Psoas muscle (tissue), 2 donors: ENCODE measurements around the genes AEN, HAPLN3, ABHD2 and RHCG.

DNA sequence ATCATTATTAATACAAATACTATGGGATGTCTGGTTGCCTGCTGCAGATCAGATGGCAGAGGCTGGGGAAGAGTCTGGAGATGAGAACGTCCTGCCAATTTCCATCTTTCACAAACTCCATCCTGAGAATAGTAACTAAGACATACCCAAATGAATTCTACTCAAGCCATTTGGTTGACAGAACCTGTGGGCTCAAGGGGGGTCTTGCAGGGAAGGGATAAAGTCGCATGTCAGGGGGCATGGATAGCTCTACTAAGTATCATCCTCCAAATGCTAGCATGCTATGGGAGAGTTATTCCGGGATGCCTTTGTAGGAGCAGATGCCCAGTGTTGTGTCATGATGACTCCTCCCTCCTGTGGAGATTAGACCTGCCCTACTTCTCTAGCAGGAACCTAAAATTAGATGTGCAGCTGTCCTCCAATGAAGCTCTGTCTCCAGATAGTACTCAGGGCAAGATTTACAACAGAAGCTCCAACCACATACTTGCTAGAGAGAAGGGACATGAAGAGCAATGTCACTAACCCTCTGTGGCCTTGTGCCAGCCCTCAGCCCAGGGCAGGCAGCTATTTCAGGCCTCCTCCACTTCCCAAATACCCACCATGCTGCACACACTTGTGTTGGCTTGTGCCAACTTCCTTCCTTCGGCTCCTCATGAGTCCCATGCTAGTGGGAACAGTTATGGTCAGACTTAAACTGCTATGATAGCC is 82.5 kb downstream of the AGBL1 start:
- PRO-cap, 2 experiments = no peak in any of the 2 experiments

- PRO-cap, 2 experiments = peak in 1 of 2 experiments; most common plus-strand start chr15:86164479 (in 1); most common minus-strand start chr15:86164334 (in 1)
Observed at GRCh38 chr15:86163823-86164781, 84.4 kb downstream of the AGBL1 start.

DNA sequence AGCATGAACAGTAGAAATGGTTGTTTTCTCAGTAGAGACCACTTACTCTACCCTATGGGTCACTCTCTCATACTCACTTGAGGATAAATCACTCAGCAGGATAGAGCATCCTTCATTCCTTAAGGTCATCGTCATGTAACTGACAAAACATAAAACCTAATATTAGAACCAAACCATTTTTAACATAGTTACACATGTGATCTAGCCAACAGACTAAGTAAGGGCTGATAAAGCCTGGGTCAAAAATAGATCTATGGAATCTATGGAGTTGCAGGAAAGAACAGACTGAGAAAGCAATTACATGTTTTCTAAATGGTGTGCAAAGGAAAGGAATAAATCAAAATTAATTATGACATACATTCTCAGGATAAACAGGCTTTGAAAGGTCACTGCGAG is 769.0 kb downstream of the NTRK3 start:
- PRO-cap, 2 experiments = no peak in any of the 2 experiments

DNA sequence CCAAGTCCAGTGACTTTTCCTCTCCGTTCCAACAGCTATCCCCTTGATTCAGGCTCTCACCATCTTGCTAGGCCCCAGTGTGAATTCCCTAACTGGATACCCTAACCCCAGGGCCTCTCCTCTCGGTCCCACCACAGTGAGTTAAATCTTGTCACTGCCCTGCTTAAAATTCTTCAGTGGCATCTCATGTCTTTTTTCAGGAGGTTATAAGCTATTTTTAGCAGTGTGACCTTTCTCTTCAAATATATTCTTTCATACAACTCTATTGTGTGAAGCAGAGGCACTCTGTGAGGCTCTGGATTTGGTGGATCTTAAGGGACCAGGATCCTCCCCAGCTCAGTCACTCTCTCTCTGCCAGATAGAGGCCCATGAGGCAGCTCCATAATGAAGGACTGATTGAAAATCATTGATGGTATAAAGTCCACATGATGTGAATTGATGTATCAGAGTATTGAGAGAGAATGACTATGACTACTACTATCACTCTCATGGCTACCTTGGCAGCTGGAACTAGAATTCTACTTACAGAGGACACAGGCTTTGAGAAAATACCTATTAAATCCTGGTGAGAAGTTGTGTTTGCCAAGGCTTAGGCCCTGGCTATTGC is 760.4 kb downstream of the NTRK3 start:
- PRO-cap, 2 experiments = no peak in any of the 2 experiments

- PRO-cap, 2 experiments = no peak in any of the 2 experiments
Observed at GRCh38 chr15:87510209-87510555, 746.4 kb downstream of the NTRK3 start.

GRCh38 chr15:87597399-87598152 is 659.0 kb downstream of the NTRK3 start:
- PRO-cap, 2 experiments = no peak in any of the 2 experiments

GRCh38 chr15:88621032-88621857 is at the start of gene AEN:
Gene AEN, plus strand, starts transcription at chr15:88621340.
- PRO-cap, 2 experiments = peak in 2 of 2 experiments; most common plus-strand start chr15:88621355 (in 2); most common minus-strand start chr15:88621640 (in 2)

DNA sequence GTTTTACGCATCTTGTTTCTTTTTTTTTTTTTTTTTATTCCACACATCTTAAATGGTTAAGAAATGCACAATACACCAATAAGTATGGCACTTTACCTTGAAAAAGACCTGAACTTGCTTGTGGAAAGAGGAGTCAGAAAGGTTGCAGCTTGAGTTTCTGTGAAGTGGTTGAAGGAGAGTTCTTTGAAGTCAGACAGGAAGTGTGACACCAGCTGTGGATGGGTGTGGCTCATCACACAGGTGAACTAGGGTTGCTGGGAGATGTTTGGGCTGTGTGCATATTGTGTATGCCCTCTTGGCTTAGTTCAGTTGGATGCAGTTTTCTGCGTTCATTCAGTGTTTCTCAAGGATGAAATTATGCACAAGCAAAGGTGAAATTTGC is 6.3 kb downstream of the AEN start:
- PRO-cap, 2 experiments = no peak in any of the 2 experiments

GRCh38 chr15:88648853-88649190 is 10.0 kb downstream of the ISG20 start:
- PRO-cap, 2 experiments = no peak in any of the 2 experiments

DNA sequence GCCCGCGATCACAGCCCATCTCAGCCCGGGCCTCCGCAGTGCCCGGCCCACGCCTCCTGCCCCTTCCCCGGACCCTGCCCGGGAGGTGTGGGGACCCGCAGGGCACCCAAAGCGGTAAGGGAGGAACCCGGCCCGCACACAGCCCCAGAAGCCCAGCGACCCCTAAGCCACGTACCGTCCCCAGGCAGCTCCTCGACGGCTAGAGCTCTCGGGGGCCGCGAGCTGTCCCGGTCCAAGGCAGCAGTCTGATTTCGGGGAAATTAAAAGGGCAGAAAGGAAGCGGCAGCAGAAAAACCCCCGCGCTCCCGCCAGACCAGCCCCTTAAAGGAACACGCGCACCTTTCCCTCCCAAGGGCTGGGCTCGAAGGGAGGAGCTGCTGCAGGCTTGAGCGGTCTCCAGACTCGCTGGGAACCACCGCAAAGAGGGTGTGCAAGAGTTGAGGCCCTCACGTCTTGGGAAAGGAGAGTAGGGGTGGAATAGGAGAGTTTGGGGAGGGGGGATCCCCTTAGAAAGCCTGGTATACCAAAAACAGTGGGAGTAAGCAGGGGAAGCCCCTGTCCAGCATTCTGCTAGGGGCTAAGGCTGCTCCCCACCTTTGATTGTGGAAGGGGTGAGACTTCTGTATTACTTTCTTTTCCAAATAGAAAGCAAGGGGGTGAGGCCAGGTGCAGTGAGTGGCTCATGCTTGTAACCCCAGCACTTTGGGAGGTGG is at the start of gene HAPLN3:
Gene HAPLN3, minus strand, starts transcription at position 261 of the 713 bp plus-strand sequence.
- PRO-cap, 2 experiments = peak in 1 of 2 experiments; most common minus-strand start position 247 of the sequence (in 1)

DNA sequence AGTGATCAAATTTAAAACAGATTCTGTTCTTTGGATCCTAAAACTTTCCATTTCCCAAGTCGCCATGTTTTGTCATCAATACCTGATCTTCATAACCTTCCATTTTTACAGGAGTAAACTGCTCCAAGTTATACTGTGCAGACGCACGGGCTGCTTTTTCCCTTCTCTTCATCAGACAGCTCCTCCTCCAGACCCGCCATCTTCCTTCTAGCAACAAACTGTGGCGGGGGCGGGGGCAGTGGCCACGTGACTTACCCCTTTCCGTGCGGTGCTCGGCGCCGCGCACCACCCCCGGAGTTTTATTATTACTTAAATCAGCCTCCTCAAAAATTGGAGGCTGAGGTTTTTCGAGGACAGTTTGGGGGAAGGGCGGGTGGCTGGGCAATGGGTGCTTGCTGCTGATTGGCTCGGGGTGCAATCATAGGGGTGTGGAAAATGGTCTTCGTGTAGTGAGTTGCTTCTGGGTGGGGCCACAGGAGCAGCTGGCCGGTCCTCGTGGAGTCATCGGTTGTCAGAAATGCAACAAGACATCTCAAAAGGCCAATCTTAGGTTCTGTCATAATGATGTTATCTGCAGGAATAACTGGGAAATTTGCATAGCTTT is 77.0 kb upstream of the MFGE8 start:
- PRO-cap, 2 experiments = no peak in any of the 2 experiments

DNA sequence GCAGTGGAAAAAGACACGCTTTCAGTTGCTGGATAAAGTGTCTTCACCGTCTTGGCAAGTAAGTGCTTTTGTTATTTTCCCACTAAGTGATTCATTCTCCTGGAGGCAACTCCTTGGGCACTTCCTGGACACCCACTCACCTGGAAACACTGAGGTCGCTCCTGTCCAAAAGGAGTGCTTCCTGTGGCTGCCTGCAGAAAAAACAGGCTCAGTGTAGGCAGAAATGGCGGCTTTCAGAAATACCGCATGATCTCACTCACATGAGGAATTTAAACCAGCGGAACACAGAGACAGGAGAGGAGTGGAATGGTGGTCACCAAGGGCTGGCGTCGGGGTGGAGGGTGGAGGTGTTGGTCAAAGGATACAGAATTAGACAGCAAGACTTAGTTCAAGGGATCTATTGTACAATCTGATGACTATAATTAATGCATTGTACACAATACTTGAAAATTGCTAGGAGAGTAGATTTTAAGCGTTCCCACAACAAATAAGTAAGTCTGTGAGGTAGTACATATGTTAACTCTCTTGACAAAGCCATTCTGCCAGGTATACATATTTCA is 71.4 kb upstream of the ABHD2 start:
- PRO-cap, 2 experiments = no peak in any of the 2 experiments

DNA sequence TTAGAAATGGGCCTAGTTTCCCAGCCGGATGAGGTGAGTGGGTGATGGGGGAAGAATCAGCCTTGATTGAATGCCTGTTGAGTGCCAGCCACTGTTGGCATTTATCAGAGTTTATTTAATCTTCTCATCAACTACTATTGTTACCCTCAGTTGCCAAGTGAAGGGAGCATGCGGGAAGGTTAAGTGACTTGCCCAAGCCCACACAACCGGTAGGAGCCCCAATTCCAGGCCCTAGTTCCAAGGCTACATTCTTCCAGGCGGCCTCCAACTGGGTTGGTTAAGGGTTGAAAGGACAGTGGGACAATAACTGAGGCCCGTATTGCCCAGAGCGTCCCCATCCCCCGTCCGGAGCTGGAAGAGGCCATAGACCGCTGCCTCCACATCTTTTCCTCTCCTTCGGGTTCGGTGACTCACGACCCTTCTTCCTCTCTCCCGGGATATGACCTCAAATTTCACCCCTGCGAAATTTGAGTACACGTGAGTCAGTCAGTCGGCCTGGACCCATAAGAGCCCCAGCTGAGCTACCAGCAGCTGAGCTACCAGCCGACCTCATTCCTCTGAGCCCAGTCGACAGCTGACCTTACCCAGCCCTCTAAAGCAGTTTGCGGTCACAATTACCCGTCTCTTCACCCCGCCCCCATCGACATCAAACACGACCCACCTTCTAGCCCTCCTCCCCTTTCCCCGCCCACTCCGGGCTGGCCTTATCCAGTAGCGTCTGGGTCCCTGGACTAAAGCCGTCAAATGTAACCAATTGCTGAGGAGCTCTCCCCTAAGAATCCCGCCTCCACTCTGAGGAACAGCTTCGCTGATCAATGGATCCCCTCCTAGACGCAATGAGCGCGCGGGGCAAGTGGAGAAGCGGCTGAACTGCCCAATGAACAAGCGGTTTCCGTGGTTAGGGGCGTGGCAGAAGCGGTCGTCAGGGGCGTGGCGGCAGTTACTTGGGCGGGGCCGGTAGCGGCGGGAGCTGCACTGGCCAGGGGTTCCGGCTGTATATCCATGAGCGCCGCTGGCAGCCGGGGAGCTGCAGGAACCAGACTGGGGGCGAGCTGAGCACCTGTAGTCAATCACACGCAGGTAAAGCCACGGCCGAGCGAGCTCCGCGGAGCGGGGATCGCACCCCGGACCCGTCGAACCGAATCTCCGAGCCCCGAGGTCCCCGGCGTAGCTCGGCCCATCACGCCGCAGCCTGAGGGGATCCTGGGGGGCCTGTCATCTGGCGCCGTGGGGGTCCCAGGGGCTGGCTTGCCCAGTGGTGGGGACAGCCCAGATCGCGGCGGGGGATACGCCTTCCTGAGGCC is at the start of gene ABHD2:
Gene ABHD2, plus strand, starts transcription at position 973 of the 1,304 bp plus-strand sequence.
- PRO-cap, 2 experiments = peak in 2 of 2 experiments; most common plus-strand start position 975 of the sequence (in 2); most common minus-strand start position 576 of the sequence (in 2)

DNA sequence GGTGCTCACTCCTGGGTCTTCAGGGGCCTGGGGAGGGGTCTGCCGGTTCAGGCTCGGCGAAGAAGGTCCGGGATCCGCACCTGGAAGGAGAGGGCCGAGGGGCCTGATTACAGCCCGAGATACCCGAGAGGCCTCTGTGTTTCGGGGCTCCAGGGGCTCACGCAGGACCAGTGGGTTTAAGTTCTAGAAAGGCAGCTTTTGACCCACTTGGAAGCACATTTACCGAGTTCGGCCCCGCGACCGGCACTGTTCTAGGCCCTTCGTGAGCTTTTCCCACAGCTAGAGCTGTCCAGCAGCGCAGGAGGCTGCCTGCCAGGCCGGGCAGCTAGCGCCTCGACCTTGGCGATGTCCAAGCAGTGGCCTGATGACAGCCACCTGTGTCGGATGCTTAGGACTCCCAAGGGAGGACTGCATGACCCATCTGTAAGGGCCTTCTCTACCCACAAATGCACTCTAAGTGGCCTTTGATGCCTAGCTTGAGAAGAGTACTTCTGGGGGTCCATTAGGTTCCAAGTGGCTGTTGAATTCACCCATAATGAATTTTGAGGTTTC is 673 bp downstream of the ABHD2 start:
- PRO-cap, 2 experiments = peak in 2 of 2 experiments; most common plus-strand start position 356 of the sequence (in 2); most common minus-strand start position 341 of the sequence (in 1)

DNA sequence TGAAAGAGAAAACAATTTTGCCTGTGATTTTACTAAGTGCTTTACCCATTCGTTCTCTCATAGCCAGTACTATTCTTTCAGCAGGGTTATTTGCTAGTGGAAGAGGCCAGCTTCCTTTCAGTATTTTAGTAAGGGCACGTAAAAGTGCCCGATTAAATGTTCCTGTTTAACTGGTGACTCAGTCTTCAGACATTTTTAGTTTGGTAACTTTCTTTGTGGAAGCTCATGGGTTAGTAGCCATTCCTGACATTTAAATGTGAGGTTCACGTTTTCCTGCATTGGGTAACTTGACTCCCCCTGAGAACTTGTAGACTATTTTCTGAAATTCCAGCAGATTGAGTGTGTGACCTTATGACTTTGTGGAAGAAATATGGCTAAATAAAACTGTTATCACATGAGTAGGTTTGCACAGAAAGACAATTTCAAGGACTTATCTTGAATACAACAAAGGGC is 16.9 kb downstream of the ABHD2 start:
- PRO-cap, 2 experiments = no peak in any of the 2 experiments

- PRO-cap, 2 experiments = no peak in any of the 2 experiments
Observed at GRCh38 chr15:89122426-89122753, 34.1 kb downstream of the ABHD2 start.

GRCh38 chr15:89131203-89131853 is 43.1 kb downstream of the ABHD2 start:
- PRO-cap, 2 experiments = no peak in any of the 2 experiments

DNA sequence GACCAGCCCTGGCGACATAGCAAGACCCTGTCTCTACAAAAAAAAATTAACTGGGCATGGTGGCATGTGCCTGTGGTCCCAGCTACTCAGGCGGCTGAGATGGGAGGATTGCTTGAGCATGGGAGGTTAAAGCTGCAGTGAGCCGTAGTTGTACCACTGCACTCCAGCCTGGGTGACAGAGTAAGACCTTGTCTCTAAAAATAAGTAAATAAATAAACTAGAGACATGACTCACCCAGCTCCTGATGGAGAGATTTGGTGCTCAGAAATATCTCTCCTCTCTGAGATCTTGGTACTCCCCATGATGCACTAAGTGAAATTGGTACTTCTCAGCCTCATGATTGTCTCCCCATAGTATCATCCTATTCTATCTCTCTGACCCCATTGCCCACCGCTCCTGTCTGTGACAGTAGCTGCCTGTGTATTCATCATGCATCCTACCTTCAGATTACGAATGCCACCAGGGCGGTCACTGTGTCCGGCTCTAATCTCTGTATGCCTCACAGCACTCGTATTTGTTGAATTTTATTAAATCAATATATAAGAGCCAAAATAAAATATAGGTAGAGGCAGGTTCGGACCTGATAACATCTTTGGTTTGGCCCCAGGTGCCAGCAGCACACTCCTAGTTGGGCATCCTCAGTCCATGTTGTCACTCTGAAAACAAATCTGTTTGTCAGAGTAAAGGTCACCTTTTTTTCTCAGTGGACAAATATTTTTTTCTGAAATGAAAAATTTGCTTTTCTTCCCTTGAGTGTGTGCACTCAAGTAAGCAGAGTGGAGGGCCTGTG is 51.0 kb downstream of the ABHD2 start:
- PRO-cap, 2 experiments = no peak in any of the 2 experiments

GRCh38 chr15:89496159-89497218 is at the start of gene RHCG:
Gene RHCG, minus strand, starts transcription at chr15:89496583.
- PRO-cap, 2 experiments = no peak in any of the 2 experiments

DNA sequence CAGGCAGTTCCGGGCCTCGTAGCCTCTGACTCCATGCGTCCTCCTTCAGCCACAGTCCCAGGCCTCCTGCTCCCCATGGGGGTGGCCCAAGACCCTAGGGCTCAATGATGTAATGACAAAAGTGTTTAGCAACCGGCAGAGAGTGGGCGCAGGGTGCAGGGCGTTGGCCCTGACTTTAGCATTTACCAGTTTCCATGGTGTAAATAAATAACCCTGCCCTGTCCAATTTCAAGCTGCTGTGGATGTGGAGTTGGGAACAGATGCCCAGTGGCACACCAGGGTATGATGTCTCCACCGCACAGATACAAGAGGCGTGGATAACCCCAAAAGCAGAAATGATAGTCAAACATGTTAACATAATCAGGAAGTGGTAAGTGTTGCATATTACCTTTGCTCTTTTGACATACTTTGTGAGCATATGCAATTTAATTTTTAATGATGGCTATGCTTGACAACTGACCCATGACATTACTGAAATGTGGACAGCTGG is 10.6 kb upstream of the ANPEP start:
- PRO-cap, 2 experiments = no peak in any of the 2 experiments